ENCODE data around the genes SERPINA9 and CLMN.

- RRBS = no CpG with 5 or more reads among the region's 9 CpGs
These were observed 15.1 kb downstream of the IFI27L2 start for GRCh38 chr14:94114086-94114865.

- RRBS = no CpG with 5 or more reads among the region's 2 CpGs
These were observed 8.6 kb upstream of the PPP4R4 start for GRCh38 chr14:94165570-94165911.

DNA sequence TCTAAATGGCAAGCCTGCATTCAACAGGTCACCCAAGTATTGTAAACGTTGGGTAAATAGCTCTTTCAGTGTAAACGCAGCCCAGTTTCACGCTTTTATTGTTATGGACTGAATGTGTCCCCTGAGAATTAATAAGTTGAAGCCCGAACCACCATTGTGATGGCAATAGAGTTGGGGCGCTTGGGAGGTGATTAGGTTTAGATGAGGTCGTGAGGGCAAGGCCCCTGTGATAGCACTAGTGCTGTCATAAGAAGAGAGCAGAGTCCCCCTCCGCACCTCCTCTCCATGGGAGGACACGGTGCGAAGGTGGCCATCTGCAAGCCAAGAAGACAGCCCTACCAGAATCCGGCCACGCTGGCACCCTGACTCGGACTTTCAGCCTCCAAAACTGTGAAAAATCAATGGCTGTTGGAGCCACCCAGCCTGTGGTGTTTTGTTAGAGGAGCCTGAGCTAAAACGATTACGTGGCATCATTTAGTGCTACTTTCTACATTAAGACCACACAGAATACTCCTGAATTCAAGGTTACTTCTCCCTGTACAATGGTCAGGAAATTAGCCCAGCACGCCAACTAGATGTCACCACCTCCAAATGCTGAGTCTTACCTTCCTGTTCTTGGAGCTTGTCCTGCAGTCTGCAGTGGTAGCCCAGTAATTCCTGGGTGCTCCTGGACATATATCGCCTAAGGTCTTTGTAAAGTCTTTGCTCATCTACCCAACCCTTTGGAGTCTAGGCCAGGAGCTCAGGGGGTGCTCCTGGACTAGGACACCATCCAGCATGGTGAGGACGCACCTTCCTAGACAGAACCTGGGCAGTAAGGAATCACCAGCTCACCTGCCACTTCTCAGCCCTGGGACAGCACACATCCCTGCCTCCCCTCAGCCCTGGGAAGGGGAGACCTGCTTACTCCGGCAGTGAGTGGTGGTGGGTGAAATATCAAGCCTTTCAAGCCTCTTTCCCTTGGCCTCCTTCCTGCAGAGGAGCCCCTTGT, 769 bp downstream of the SERPINA10 start:
- RRBS = no CpG with 5 or more reads among the region's 18 CpGs

DNA sequence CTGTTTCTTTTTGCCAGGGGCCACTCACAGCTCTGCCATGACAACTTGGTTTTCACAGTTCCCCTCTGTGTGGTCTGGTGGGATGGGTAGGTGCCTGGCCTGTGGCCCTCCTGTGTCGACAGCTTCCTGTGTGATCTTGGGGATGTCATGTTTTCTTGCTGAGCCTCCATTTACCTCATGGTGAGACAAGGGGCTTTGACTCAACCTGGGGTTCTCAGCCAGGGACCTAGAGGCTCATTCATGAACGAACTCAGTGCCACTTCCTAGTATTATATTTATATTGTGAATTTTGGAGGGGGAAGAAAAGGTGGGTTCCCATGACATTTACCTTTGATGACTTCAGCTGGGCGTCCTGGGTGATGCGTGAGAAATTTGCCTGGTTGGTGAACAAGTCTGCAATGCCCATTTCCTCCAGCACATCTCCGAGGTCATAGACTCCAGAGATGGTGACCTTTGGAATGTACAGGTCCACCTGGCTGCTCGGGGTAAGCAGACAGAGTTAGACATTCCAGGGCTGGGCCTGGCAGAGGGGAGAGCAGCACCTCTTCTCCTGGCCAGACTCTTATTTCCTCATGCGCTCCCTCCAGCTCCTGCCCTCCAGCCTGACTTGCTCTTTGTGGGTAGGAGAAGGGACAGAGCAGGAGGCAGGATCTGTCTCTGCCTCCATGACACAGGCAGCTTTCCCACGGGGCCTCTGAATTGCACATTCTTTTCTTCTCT, 12.8 kb upstream of the SERPINA10 start:
- RRBS = no CpG with 5 or more reads among the region's 8 CpGs

GRCh38 chr14:94316737-94317221, 6.4 kb downstream of the SERPINA6 start:
- RRBS = no CpG with 5 or more reads among the region's 1 CpG

- RRBS = no CpG with 5 or more reads among the region's 8 CpGs
These were observed 1.2 kb downstream of the SERPINA1 start for GRCh38 chr14:94387013-94387798.

DNA sequence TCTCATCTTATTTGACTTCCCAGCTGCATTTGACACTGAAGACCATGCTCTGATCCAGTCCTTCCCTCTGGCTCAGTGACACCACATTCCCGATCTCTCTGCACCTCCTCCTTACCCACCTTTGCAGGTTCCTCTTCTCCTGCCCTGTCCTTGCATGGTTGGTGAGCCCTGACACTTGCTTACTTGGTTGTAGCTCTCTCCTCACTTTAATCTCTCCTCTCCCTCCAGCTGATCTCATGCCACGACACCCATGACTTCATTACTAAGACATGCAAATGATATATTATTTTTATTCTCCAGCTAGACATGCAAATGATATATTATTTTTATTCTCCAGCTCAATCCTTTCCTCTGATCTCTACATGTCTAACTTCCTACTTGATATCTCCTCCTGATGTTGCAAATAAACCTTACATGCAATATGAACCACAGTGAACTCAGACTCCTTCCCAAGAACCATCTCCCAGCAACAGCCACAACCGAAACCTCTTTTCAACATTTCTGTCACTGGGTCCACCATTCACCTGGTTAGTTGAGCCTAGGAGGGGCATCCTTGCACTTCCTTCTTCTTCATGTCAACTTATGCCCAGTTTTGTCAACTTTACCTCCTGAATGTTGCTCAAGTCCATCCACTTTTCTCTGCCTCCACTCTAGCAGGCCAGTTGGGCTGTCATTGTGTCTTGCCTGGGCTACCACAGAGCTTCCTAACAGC, at the start of gene SERPINA9:
SERPINA9 (minus strand) TSS at position 181 of the 712 bp plus-strand sequence.
- RRBS = no CpG with 5 or more reads among the region's 3 CpGs

- RRBS = no CpG with 5 or more reads among the region's 56 CpGs
These were observed 1.5 kb downstream of the GSC start for GRCh38 chr14:94768272-94768859.

DNA sequence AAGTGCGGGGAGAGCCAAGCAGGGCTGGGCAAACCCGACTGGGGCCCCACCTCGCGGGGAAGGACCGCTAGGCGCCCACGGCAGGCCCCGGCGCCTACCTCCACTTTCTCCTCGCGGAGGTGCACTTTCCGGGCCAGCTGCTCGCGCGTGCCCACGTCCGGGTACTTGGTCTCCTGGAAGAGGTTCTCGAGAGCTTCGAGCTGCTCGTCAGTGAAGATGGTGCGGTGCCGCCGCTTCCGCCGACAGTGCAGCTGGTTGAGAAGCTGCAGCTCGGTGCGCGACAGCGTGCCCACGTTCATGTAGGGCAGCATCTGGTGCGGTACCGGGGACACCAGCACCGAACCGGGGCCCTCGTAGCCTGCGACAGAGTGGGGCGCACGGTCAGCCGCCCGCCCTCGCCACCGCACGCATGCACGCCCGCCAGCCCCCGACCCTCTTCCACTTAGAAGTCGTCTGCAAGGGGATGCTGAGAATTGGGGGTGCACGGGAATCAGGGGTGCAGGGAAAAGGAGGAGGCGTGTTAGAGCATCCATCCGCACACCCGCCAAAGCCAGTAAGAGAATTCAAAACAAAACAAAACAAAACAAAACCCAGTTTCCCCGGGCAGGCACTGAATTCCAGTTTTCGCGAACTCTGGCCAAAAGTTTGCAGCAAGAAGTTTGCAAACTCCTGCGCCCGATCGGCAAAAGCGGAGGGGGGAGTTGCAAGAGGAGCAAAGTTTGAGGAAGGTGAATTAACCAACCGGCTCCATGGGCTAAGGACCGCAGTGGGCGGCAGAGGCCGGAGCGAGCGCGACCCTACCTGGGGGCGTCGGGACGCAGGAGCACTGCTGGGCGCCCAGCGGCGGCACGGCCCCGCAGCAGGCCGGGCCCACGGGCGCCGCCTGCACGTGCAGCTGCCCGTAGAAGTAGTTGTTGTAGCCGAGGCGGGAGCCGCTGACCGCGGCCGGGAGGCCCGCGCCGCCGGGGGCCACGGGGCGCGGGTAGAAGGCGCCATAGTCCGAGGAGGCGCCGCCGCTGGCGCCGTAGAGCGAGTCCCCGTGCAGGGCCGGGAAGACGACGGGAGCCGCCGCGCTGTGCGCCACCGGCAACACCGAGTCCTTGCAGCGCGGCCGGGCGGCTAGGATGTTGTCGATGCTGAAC, 682 bp downstream of the GSC start:
- RRBS = 3% methylated on average over 46 of the region's 115 CpGs

DNA sequence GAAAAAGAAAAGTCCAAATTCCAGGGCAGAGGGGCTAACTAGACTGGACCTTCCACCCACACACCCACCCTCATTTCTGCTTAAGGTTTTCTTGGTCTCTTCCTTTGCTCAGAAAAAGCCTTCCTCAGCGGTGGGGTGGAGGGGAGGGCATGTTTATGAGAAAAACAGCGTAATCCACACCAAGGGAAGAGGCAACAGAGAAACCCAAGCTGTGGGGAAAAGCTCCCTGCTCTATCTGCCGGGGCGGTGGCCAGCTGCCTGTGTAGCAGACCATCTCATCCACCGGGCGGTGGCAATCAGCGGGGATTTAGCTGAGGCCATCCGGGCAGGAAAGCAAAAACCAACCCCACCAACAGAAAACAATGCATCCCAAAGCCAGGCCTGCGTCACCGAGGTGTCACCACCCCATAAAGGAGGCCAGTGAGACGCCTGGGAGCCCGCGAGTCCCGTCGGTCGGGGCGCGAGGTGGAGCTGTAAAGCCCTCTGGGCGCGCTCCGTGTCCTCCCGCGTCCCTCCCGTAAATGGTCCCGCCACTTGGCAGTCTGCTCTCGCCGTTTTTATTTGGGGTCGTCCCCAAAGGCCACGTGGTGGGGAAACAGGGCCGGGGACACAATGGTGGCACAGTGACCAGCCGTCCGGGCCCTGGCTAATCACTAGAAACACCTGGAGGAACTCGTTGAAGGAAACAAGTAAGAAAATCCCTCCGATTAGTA, 94.5 kb upstream of the GSC start:
- RRBS = 56% methylated on average over 6 of the region's 34 CpGs

GRCh38 chr14:95146384-95146906, 10.9 kb downstream of the DICER1 start:
- RRBS = no CpG with 5 or more reads among the region's 8 CpGs

GRCh38 chr14:95157614-95158144, 350 bp upstream of the DICER1 start:
- RRBS = 4% methylated on average over 20 of the region's 38 CpGs

GRCh38 chr14:95227259-95227802, 70.0 kb upstream of the DICER1 start:
- RRBS = no CpG with 5 or more reads among the region's 20 CpGs

DNA sequence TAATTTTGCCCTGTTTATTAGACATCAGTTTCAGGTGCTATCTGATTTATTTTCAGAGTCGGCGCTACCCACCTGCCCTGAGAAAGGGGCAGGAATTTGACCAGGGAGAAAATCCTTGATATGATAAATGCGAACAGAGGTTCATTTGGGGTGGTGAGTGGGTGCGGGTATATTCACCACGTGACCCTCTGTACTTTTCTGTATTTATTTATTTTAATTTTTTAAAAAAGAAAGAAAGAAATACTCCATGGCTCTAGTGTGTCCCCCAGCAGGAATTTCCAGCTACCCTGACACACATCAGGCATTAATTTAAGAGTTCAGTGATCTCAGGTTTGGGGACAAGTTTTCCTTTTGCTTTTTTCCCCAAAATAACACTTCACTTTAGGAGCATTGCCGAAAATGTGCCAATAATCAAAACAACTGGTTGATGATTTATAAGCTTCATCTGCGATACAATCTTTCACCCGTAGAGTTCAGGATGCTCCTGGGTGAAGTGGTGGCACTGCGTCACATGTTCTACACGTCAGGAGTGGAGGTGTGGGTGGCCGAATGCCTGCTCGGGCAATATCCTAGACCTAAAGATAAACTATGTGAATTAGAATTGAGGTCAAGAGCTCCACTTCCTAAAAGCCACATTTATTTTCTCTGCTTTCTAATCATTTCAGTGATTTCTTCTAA, 70.8 kb upstream of the DICER1 start:
- RRBS = no CpG with 5 or more reads among the region's 12 CpGs

- RRBS = no CpG with 5 or more reads among the region's 27 CpGs
These were observed 28.6 kb downstream of the CLMN start for GRCh38 chr14:95290786-95291843.

DNA sequence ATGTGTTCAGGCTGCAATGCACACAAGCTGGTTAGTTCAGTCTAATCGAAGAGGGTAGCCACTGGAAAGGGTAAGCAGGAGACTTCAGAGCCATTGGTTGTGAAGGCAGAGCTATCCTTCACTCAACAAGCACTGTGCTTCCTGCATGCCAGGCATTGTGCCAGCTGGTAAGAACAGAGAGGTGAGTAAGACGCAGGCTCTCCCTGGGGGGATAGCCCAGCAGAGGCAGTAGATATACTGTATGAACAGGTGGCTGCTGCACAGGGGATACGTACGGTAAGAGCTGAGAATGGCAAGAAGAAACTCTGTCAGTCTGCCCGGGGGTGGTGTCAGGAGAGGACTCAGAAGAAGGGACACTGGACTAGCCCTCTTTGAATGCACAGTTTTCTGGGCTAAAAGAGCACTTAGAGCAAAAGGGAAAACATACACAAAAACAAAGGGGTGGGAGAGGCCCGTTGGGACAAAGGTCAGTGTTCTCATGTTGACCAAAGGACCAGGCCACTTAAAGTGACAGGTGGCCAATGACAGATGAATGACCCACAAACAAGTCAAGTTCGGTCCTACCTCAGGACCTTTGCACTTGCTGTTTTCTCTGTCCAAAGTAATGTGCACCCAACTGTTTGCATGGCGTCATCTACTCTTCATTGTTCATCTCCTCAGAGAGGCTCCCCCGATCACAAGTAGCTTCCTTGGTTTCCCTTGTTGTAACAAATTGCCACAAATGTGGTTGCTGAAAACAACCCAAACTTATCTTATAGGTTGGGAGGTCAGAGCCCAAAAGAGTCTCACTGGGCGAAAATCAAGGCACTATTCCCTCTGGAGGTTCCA, 24.3 kb downstream of the CLMN start:
- RRBS = no CpG with 5 or more reads among the region's 10 CpGs

DNA sequence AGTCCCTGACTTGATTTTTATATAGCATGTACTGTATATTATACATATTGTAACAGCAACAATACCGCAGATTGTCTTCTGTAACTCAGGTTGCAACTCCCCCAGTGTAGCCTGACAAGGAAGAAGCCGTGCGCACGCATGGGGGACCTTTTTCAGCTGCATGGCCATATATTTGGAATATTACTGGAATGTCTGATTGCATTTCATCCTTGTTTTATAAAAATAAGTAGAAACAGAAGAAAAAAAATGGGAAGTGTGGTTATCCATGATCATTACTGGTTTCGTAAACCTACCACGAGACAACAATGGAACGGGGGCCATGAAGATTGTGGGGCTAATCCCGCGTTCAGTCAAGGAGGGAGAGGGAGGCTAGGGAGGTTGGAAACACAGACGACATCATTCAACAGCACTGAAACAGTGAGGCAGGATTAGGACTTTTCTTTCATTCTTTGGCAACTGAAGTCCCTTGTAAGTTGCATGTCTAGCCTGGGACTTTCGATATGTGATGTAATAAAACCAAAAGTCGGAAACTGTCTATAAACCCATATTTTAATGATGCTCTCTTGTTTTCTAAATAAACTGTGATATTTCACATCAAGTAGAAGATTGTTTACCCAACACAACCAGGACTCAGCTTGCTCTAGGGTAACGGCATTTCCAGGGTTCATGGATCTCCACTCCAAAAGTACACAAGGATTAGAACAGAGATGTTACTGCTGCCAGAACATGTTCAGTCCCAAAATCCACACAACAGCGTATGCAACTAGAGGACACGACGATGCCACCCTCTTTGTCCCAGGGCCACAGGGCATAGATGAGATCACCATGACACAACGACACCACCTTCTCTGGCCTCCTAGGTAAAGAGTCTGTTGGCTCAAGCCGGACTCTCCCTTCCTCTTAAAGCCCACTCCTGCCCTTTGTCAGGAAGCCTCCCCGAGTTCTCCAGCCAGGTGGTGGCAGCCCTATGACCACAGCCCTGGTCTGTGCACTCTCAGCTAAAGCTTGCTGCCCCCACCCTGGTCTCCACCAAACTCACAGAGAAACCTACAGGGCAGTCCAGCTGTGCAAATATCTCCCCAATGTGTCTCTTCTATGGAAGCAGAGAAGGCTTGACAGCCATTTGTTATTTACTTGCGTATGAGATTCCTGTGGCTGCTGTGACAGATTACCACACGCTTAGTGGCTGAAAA, 10.6 kb downstream of the CLMN start:
- RRBS = no CpG with 5 or more reads among the region's 21 CpGs

GRCh38 chr14:95319685-95320573, at the start of gene CLMN:
Gene CLMN (minus strand): TSS chr14:95319908.
- RRBS = 2% methylated on average over 24 of the region's 98 CpGs

DNA sequence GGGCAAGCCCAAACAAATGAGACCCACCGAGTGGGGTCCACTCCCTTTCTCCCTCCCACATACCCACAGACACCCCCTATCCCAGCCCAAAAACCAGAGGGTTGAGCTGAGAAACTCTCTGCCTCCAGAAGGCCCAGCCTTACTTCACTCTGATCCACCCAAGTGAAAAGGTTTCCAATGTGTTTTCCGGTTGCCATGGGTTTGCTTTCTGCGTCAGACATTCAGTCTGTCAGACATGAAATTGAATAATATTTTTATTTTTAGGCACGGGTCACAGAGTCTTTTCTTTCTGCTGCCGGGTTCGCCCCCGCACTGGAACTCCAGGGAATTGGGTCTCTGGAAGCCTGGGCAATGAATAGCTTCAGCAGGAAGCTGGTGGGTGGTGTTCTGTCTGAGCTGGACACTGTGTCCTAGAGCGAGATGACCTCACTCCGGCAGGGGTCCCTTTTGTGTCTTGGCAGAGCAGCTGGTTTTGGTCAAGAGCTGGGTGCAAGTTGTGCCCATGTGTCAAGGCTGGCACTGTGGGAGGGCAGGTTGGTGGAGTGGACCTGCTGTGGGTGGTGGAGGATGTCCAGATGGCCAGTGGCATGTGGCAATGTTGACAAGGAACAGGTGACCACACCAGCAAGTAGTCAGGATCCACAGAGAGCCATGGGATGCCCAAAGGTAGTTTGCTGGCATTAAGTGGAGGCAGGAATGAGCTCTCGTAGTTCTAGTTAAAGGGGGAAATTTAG, 70.0 kb upstream of the CLMN start:
- RRBS = 80% methylated on average over 2 of the region's 10 CpGs

- RRBS = no CpG with 5 or more reads among the region's 14 CpGs
These were observed 88.8 kb upstream of the CLMN start for GRCh38 chr14:95408317-95408999.